Skeletal muscle satellite cell (primary cell): ENCODE data around the gene UPF2.

- CAGE, long polyA plus RNA: no peak
These were observed 282.8 kb downstream of the USP6NL start for GRCh38 chr10:11328252-11329350.

DNA sequence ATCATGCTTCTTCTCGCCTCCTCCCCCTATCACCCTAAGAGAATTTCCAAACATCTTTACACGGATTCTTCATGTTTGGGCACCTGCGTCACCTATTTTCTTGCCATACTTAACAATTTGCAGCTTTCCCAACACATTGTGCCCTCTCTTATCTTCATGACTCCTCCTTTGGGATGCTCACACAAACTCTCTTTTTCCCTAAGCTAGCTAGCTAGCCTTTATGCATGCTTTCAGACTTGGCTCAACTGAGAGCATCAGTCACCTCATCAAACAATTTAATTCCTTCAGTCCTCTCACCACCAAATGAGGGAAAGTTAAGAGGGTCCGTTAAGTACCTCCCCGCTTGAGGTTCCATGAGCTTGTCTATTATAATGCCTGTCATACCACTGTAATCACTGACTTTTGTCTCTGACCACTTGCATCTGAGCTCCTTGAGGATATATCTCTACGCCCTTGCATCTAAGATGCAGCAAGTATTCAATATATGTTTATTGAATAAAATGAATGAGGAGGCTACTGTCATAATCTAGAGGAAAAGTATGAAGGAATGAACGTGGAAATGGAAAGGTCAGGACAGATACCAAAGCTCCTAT lies 41.5 kb downstream of the USP6NL start:
- CAGE, long polyA plus RNA: no peak

DNA sequence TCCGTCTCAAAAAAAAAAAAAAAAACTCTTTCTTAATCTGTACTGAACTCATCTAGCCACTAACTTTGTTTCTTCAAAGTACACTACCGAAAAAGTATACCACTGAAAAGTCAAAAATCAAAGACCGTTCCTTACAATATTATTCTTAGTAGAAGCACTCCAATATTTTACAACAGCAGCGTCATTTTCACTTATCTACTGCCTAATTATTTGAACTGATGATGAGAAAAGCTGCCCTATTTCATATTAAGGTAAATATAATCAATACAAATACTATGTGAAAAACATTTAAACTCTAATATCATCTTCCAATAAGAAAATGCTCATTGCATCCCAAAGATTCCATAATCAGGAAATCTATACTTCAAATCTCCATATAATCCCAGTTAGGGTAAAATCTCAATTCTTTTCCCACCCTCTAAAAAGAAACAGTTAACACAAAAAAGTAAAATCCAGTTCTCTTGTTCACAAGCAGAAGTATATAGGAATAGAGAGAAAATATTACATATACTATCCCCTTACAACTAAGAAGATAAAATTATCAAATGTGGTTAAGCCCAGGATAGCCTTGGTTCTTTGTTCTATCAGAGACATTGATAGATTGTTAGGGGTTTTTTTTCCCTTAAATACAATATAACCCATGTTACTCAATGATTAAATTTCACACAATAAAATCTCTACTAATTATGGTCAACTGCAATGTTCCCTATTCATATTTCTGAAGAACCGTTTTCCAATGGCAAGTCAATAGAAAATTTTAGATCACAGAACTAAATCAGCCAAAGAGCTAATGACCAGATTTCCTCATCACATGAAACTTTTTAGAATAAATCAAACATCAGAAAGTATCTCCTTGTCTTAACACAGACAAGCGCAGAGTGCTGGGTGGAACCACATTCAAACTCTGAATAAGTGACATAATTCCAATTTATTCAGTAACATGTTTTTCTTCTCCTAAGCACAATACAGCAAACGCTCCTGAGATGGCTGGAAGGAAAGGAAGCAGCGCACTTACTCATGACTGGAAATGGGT lies 14.5 kb downstream of the USP6NL start:
- CAGE, long polyA plus RNA: no peak

- CAGE, long polyA plus RNA: no peak
These were observed 352 bp upstream of the USP6NL start for GRCh38 chr10:11611722-11612281.

DNA sequence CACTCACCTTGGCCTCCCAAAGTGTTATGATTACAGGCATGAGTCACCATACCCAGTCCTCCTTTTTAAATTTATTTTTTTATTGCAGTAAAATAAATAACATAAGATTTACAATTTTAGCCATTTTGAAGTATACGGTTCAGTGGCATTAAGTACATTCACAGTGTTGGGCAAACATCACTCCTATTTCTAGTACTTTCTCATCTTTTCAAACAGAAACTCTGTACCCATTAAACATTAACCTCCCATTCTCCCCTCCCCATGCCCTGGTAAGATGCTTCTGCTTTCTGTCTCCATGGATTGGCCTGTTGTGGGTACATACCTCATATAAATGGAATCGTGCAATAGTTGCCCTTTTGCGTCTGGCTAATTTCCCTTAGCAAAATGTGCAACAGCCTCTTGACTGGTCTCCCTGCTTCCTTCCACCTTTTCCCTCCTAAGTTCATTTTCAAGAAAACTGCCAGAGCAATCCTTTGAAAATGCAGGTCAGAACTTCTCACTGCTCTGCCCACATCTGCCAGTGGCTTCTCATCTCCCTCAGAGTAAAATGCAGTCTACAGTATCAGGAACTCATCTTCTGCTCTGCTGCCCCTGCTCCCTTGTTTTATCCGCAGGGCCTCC lies 44.5 kb upstream of the ECHDC3 start:
- CAGE, long polyA plus RNA: no peak

- CAGE, long polyA plus RNA: no peak
These were observed 1.5 kb downstream of the PROSER2 start for GRCh38 chr10:11824217-11825464.

- CAGE, long polyA plus RNA: no peak
These were observed at the start of gene UPF2 for GRCh38 chr10:12042064-12043054. UPF2 (minus strand) TSS chr10:12042809.

- CAGE, long polyA plus RNA: no peak
These were observed 45.8 kb downstream of the CDC123 start for GRCh38 chr10:12241522-12242384.

DNA sequence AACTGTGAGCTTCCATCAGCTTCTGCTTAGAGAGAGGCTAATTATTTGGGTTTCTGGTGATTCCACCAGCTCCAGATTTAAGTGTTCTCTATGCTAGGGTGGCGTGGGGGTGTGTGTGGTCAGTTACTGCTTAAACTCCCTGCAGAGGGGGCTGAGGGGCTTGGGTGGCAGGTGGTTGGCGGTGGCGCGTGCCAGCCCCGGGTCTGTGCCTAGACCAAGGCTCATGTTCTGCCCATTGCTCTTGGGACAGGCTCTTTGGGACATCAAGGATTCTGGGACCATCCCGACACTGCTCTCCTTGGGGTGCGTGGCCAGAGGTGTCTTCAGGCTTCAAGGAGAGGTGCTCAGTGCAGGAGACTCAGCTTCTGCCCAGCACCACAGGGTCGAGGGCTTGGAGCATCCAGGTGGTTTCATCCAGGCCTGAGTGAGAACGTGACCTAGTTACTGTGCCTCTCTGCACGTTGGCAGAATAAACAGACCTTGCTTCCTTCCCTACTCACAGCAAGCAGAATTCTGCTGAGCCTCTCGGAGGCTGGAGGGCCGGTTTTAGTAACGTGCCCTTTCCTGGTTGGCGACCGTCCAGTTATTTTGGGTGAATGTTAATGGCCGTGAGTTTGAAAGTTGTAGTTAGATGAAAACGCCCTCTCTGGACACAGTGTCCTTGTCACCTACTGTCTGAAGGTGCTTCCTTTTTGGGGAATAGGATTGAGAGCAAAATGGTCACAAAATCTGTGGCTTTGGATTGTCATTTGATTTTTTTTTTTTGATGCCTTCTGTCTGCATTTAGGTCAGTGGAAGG lies 39.9 kb downstream of the CAMK1D start:
- CAGE, long polyA plus RNA: no peak

DNA sequence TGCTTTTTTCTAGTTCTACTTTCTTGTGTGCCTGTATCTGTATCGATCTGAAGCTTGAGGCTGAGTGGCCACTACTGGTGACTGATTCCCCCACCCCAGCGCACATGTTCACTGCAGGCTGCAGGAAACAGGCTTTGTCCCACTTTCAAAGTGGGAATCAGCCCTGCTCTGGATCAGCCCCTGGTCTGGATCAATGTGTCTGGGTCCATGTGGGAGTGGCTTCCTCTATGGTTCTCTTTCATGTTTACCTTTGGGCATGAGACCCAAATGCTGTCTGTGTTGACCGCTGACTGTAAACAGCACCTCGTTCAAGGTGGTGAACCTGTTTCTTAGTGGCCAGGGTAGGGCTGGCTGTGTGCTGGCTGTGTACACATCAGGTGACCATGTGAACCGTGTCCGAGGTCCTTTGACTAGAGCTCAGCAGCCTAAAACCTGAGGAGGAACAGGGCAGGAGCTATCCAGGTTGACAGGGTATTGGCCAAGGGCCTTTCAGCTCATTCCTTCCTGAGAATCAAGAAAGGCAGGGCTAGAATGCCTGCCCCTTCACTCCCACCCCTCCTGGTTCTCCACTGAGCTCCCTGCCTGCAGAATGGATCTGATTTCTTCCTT lies 121.8 kb downstream of the CAMK1D start:
- CAGE, long polyA plus RNA: no peak

DNA sequence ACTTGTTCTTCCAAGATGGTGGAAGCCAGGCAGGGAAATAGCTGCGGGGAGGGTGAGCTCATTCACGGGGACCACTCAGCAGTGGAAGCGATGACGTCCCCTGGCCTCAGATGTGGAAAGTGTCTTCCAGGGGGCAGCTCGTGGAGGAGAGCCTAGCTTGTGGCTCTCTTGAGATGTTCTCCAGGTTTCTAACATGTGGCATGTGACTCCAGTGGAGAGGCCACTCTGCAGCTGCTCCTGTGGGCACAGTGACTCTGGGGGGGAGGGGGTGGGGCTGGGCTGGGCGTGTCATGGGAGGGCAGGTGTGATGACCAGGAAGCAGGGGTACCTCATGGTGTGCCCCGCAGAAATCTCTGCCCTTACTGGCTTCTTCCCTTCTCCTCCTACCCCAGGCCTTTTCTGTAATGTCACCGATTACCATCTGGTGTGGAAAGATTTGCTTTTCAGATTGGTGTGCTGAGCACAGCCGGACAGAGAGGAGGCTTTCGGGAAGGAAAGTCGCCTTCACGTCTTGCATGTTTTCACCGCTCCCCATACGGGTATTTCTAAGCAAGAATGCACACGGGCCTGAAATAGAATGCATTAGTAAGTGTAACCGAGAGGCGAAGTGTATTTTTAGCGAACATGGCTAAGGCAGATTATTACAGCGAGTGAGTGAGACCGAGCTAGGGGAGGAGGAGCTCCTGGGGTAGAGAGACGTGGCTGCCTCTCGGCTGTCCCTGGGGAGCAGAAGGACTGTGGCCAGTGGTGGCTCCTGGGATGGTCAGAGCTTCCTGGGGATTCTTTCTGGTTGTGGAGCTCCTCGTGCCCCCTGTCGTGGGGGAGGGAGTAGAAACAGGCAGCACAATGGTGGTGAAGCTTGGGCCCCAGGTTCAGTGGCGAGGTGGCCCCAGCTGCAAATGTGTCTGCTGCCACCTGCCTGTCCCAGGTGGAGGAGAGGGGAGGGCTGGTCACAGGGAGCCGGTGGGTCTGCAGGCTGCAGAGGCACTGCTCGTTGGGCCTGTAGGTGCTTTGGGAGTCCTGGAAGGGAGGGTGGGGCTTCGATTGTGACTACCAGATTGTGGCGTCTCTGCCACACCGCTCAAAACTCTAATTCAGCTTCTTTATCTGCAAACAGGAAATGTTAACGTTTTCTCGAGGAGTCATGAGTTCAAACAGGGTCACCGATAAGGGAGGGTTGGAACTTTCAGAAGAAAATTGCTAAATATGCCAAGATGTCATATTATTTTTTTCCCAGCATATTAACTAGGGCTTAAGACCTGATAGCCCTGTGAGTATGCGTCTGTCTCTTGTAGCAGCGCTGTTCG lies 135.7 kb downstream of the CAMK1D start:
- CAGE, long polyA plus RNA: no peak

DNA sequence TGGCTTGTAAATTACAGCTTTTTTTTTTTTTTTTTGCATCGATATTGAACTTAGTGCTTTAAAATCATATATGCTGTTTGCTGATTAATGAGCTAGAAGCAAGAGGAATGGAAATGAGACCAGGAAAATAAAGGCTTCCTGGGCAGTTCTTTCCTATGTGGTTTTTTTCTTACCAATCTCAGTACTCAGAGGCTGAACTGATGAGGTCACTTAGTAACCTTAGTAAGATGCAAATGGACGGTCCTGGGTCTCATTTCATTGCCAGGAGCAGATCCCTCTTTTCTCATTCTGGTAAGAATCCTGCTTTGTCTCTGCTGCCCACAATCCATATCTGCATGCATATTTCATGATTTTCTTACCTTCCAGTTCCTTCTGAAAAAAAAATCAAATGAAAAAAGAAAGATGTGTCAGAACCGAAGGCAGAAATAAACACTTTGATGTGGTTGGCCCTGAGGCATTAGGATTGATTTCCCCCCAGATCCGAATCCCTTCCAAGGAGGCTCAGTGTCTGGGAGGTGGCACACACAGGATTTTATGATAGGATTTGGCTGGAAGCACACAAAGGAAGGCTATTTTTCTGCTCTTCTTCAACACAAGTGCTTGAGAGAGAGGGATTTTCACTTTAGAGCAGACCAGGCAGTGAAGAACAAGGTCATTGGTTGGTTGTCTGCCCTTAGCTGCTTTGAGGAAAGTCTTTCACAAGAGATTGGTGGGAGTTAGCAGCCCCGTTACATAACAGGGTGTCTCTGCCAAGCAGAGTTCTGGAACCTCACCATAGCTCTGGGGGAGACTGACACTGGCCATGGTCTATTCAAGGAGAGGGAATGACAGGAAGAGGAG lies 149.9 kb downstream of the CAMK1D start:
- CAGE, long polyA plus RNA: no peak

DNA sequence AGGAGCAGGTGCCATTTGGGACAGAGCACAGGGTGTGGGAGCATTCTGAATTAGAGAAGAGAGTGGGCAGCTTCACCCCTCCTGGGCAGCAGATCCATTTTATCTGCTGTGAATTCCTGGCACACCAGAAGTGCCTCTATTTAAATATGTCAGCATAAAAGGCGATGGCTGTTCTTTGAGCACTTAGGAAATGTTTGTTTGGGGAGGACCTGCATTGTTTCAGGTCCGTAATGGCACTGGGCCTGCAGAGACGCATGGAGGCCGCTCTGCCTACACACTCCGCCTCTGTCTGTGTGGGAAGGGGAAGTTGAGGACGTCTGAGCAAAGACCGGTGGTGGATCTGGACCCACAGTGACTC lies 253.1 kb downstream of the CAMK1D start:
- CAGE, long polyA plus RNA: no peak

DNA sequence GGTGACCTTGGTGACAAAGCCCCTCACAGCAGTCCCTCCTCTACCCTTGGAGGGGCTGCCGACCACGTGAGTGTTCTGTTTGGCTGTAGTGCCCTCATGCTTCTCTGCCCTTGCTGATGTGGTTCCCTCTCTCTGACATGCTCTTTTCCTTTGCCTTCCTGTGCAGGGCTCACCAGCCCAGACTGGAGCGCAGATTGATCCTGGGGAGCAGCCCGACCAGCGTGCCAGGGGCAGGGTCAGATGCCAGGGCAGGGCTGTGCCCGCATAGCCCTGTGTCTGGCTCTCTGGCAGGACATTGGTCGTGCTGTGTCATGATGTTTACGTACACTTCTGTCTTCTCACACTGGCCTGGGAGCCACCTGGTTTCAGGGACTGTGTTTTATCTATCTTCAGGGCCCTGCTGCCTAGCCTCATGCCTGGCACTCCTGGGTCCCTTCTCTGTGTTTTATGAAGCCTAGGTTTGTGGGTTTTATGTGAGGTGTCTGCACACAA lies 300.8 kb downstream of the CAMK1D start:
- CAGE, long polyA plus RNA: no peak

- CAGE, long polyA plus RNA: no peak
These were observed 207.8 kb downstream of the CCDC3 start for GRCh38 chr10:12793633-12794123.

DNA sequence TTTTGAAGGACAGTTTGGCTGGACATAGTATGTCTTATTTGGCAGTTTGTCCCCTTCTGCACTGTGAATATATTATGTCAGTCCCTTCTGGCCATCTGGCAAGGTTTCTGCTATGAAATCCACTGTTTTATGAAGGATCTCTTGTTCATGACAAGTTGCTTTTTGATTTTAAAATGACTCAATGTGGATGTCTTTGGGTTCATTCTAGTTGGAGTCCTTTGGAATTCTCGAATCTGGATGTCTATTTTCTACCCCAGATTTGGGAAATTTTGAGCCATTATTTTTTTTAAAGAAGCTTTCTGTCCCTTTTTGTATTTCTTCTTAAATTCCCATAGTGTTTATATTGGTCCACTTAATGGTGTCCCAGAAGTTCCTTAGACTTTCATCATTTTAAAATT lies 21.6 kb upstream of the MCM10 start:
- CAGE, long polyA plus RNA: no peak

- CAGE, long polyA plus RNA: no peak
These were observed 17.6 kb upstream of the PHYH start for GRCh38 chr10:13317339-13318069.

DNA sequence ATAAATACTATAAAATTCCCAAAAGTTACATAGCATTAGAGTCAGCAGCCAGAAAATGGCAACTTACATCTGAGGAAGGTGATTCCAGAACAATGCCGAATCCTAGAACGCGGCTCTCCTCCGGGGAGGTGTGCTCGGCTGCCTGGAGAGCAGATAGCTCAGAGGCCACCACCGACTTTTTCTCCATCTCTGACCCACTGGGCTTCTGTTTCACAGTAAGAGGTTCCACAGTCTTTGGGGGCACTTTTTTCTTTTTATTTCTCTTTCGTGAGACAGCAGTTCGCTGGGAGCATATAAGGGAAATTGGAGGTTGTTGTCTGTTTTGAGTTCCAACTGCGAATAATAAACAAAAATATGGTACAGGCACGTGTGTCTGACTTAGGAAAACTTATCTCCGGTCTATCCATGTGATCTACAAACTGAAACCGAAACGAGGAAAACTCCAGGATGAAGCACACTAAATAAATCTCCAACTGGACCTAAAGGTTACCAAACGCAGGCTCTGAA lies 36.2 kb downstream of the BEND7 start:
- CAGE, long polyA plus RNA: no peak

DNA sequence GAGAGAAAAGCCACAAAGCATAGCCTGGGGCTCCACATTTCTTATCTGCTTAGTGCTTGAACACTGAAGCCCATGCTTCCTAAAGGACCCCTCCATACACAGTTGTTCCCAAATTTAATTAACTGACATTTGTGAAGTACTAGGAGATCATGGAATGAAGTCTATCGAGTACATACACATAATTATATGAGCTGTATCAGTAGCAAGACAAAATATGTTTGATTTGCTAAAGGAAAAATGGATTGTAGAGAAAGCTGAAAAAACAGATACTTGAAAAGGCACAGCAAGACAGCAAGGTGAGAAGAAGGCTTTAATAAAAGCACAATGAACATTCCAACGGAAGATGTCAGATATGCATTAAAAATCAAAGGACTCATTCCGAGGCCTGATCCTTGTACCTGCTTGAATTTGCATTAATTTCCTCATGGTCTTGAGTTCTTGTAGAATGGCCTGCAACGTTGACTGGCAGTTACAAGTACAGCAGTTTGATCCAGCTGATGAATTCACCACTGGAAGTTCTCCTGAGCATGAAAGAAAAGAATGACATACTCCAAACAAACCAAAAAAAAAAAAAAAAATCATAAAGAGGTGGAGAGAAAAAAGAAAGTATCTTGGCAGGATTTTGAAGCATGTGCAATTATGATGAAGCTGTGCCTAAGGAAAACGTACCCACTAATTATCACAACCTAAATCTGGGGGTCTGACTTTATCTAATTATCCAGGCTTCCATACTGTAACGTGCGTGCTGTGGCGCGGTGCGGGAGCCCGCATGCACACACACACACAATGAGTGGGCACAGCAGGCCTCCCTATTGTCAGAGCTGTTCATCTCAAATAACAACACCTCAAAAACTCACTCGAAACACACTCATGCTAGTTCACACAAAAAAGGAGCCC lies 32.2 kb downstream of the BEND7 start:
- CAGE, long polyA plus RNA: no peak

DNA sequence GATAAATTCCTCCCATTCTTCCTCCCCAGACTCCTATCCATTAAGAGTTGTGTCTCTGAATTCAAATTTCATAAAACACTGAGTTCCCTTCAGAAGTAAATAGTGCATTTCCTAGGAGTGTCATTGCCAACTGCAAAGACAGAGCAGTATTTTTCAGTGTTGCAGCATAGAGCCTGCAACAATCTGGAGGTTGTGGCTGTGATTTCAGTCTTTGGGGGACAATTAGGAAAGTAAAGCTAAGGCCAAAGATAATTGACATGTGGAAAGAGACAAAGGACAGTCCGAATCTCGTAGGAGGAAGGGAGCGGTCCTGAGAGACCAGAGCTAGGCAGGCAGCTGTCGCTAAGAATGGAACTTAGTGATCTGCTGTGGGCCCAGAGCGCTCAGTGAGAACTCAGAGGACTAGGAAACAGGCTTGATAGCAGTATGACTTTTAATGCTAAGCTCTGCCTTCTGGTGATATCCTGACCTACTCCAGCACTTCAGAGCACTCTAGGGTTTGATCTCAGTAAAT lies 46.2 kb downstream of the PRPF18 start:
- CAGE, long polyA plus RNA: no peak